OCI-LY7 (cell line): ENCODE measurements around a stretch of chr3.

GRCh38 chr3:186598106-186598910 is 14.6 kb upstream of the AHSG start:
- PRO-cap = no peak
- RAMPAGE, long total RNA = no peak

GRCh38 chr3:186617076-186617713 is 4.3 kb downstream of the AHSG start:
- PRO-cap = no peak
- RAMPAGE, long total RNA = no peak

DNA sequence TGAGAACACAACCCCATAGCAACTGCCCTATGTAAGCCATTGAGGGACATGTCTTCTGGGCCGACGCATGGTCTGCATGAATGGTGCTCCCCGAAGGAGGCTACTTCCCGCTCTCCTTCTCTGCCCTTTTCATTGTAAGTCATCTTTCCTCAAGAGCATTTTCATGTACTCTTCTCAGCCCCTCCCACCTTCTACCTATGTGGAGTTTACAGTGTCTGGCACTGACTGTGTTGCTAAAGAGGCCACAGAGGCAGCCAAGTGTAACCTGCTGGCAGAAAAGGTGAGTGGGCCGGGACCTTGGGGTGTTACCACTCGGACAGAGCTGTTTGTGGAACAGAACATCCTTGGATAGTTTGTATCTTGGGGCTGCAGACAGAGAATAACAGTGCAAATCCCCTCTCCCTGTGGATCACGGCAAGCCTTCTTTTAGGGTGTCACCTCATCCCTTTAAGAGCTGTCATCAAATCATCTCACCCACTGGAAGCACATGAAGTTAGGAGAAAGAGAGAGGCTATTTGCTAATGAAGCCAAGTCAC is 5.6 kb downstream of the AHSG start:
- PRO-cap = no peak
- RAMPAGE, long total RNA = no peak

DNA sequence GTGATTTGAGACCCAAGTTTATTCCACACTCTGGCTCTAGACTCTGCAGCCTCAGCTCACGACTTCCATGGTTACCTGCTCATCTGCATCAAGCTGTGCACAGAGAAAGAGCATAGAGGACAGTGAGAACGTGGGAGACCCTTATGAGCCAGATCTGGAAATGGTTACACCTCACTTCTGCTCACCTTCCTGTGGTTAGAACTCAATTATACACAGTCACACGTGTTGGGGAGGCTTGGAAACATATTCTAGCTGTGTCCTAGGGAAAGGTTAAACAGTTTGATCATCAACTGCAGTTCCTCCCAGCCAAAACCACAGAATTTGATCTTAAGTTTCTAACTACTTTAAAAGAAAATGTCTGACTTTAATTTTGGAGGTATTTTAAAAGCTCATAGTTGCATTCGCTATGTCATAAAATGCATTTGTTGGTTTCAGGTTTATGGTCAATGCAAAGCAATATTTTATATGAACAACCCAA is 1.9 kb downstream of the FETUB start:
- PRO-cap = no peak
- RAMPAGE, long total RNA = no peak

GRCh38 chr3:186732446-186732799 is 15.3 kb downstream of the KNG1 start:
- PRO-cap = no peak
- RAMPAGE, long total RNA = no peak

GRCh38 chr3:186788136-186788577 is 4.8 kb downstream of the EIF4A2 start:
- PRO-cap = no peak
- RAMPAGE, long total RNA = no peak

- PRO-cap = no peak
- RAMPAGE, long total RNA = no peak
These were observed 1.7 kb downstream of the ADIPOQ start for GRCh38 chr3:186844353-186844562.

DNA sequence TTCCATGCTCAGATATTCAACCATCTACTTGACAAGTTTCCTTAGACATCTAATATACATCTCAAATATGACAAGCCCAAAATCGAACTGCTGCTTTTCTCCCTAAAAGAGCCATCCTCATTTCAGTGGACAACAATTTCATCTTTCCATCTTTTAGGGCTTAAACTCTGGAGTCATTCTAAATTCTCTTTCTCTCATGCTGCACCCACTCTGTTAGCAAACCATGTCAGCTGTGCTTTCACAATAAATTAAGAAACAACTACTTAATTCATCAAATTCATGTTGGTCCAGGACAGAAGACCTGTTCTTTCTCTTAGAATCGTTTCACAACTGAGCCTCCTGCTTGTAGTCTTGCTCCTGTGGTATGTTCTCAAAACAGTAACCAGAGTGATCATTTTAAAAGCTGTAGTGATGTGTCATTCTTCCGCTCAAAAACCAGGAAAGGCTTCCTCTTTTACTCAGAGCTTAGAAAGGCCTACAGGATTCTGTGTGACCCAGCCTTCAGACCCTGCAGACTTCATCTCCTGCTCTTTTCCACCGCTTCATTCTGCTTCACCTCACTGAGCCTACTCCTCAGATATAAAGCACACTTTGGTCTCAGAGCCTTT is 22.5 kb downstream of the ST6GAL1 start:
- PRO-cap = no peak
- RAMPAGE, long total RNA = no peak

DNA sequence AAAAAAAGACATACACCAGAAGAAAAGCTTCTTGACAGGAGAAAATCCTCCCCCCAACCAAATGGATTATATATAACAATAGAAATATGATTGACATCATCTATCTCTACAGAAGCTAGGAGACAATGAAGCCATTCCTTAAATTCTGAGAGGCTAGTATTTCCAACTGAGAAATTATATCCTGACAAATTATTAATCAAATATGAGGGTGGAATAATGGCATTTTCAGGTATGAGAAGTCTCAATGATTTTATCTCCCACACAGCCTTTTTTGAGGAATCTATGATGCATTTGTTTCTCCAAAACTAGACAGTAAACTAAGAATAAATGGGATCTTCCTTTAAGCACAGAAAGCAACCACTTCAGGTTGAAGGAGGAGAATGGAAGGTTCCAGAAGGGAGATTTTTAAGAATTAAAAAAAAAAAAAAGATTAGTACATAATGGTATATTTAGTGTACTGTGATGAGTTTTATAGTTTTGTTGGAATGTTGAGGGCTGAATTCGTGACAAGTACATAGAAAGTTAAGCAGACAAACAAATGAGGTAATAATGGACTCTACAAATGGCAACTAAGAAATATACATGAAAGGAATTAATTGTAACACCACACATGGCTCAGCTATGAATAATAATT is 27.4 kb downstream of the ST6GAL1 start:
- PRO-cap = no peak
- RAMPAGE, long total RNA = no peak

DNA sequence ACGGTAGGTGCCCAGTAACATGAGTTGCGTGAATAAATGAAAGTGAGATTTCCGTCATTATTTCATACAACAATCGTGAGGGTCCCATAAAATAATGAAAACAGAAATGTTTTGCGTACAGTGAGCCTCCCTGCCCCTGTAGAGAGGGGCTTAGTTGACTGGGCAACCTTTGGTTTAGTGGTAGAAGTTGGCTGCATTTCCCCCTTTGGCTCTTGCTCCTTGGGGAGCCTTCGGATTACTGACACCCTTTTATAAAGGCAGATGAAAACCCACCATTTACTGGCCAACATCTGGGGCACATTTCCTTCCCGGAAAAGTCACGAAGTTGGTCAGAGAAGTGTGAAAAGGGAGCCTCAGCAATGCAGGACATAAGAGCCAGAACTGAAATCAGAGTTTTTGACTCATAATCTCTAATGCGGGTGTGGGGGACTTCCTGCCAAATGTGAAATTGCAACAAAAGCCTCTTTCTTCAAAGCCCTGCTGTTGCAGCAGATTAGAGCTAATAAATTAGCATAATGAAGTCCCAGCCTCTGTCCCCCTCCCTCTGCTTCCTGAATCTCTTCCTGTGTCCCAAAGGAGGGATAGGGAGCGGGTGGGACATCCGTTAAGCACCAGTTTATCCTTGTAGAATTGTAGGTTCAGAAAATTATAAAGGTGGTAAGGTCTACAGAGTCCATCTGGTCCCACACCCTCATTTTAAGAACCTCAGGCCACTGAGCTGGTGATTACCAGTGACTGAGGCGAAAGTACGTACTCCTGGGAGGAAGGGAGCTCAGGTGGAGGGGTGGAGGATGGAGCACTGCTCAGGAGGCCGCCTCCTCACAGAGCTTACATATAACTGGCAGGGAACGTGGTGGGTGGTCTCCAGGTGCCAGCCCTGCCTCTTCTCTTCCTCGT is 34.8 kb downstream of the ST6GAL1 start:
- PRO-cap = no peak
- RAMPAGE, long total RNA = no peak

GRCh38 chr3:187039757-187040595 is 99.3 kb downstream of the RPL39L start:
- PRO-cap = no peak
- RAMPAGE, long total RNA = no peak

DNA sequence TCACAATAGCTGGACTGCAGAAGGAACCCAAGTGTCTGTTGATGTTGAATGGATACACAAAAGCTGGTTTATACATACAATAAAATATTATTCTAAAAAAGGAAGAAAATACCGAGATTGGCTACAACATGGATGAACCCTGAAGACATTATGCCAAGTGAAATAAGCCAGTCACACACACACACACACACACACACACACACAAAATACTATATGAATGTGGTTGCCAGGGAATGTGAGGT is 77.0 kb downstream of the RPL39L start:
- PRO-cap = no peak
- RAMPAGE, long total RNA = no peak

DNA sequence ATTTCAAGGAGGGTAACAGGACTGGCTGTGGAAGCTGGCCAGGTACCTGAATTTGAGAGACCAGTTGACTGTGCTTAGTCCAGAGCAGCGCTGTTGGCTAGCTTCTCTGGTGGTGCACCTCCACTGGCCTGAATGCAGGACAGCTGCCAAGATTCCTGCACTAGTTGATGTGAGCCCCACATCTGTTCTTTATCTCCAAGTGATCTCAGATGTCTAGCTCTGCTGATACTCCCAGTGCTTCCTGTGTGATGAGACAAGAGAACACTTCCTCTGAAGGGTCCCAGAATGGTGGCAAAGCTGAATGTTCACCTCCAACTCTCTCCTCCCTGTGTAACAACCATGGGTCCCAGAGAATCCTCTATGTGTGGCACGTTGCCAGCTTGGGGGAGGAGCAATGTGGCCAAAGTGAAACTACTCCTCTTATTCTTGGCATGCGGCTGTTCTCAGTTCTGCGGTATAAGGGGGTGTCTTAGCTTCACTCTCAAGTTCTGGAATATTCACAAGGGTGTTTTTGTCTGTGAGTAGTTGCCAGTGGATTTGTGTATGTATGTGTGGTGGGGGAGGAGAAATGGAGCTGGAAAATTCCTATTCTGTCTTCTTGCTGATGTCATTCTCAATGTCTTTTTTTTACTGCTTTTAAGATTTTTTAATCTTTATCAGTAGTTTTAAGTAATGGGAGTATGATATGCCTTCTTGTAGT is 37.6 kb downstream of the RPL39L start:
- PRO-cap = no peak
- RAMPAGE, long total RNA = no peak

DNA sequence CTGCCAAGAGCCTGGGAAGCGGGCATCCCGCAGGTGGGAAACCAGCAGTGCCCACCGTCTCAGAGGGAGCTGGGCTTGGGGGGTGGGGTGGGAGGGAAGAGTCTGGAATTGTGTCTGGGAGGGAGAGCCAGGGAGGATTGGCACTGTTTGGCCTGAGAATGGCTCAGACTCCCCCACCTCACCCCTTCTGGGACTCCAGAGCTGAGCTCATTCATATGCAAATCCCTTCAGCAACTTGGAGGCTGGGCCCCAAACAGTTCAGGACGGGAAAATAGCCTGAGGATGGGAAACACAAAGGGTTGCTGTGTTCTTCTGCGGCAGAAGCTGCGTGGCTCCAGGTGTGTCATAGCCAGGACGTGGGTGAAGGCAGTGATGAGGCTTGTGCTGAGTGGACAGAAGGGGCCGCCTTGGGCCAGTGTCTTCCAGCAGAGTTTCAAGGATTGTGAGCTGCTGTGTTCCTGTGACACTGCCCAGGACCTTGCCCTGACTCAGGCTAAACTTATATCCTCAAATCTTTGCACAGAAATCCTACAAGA is 16.6 kb downstream of the MASP1 start:
- PRO-cap = no peak
- RAMPAGE, long total RNA = no peak

- PRO-cap = no peak
- RAMPAGE, long total RNA = no peak
These were observed 1.1 kb downstream of the MASP1 start for GRCh38 chr3:187290453-187290921.

- PRO-cap = no peak
- RAMPAGE, long total RNA = no peak
These were observed 27.3 kb upstream of the MASP1 start for GRCh38 chr3:187318770-187319304.

- PRO-cap = no peak
- RAMPAGE, long total RNA = no peak
These were observed 44.3 kb downstream of the RTP4 start for GRCh38 chr3:187412397-187412969.

DNA sequence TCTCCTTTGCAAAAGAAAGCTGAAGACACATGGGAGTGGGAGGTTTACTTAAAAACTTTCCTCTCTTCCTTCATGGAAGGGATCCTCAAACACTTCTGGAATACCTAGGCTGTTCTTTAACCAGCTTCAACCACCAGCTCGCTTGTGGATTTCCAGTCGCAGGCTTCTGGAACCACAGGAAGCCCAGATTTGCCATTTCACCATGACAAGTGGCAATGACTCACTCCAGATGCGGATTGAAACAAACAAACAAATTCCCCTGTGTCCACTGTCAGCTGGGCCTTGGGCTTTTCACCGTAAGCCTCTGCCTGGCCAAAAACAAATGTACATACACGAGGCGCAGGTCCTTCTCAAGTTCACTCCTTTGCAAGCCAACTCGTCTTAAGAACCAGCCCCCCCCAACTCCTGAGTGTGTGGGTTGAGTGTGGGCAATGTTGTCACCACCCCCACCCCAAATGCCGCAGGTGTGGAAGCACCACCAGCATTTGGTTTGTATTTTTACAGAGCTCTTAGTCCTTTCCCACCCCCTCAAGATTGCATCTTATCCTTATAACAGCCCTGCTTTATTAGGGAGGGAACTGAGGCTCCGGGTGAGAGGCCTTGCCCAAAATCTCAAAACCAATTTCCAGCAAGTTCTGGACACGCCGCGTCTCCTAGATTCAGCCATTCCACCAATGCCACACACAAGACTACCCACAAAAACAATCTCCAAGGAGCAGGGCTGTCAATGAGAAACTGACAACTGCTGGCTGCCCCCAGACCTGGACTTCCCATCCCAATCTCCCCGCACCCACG is 8.7 kb downstream of the BCL6 start:
- PRO-cap = no peak
- RAMPAGE, long total RNA = no peak

- PRO-cap = bidirectional peak, plus-strand start at chr3:187746828, minus-strand start at chr3:187746848
- RAMPAGE, long total RNA = no peak
These were observed 1.5 kb upstream of the BCL6 start for GRCh38 chr3:187746313-187747590.

DNA sequence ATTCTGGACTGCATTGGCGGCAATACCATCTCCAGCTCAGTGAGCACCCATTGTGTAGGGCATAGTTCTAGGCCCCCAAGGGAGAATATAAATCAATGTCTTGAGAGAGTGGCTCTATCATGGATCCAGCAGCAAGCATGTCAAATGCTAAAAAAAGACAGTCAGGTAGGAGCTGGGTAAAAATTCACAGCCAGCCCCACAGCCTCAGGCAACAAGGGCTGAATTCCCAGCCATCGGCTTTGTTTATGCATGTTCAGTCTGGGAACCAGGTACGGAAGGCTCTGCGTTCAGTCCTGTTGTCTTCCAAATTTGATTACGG is 18.9 kb upstream of the BCL6 start:
- PRO-cap = no peak
- RAMPAGE, long total RNA = no peak